ENCODE measurements around a stretch of chr16.

- PRO-cap, result no peak
Observed at GRCh38 chr16:85168568-85169135, 56.4 kb upstream of the CIBAR2 start.

DNA sequence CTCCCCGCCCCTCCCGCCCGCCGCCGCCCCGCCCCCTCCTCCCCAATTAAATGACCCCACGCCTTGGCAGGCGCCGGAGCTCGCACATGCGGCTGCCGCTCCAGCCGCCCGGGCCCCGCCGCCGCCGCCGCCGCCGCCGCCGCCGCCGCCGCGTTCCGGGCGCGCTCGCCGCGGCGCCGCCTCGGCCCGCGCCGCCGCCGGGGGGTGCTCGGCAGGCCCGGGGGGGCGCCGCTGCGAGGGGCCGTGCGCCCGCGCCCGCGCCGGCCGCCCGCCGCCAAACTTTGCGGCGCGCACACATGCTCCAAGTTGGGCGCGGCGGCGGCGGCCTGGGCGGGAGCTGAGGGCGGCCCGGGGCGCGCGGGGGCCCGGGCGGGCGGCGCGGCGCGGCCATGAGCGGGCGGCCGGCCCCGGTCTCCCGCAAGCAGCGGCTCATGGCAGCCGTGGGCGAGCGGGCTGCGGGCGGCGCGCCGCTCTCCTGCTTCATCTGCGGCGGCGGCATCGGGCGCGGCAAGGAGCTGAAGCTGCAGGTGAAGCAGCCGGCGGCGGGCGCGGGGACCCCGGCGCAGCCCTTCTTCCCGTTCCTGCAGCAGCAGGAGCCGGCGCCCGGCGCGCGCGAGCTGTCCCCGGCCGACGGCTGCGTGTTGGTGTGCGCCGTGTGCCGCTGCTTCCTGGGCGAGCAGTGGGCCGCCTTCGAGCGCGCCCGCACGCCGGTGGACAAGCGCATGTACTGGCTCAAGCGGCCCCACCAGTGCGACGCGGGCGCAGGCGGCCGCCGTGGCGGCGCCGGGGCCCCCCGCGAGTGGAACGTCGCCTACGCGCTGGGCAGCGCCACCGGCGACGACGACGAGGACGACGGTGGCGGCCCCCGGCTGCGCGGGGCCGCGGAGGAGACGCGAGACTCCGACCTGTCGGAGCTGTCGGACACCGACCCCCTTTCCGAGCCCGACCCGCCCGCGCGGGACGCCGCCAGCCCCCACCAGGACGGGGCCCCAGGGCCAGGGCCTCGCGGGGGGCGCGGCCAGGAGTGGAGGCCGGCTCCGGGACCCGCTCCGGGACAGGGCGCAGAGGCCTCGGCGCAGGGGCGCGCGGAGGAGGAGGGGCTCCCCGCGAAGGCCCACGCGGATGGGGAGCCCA, 57.2 kb upstream of the CIBAR2 start:
- PRO-cap, result no peak

GRCh38 chr16:85286501-85286889, 174.2 kb upstream of the CIBAR2 start:
- PRO-cap, result no peak

DNA sequence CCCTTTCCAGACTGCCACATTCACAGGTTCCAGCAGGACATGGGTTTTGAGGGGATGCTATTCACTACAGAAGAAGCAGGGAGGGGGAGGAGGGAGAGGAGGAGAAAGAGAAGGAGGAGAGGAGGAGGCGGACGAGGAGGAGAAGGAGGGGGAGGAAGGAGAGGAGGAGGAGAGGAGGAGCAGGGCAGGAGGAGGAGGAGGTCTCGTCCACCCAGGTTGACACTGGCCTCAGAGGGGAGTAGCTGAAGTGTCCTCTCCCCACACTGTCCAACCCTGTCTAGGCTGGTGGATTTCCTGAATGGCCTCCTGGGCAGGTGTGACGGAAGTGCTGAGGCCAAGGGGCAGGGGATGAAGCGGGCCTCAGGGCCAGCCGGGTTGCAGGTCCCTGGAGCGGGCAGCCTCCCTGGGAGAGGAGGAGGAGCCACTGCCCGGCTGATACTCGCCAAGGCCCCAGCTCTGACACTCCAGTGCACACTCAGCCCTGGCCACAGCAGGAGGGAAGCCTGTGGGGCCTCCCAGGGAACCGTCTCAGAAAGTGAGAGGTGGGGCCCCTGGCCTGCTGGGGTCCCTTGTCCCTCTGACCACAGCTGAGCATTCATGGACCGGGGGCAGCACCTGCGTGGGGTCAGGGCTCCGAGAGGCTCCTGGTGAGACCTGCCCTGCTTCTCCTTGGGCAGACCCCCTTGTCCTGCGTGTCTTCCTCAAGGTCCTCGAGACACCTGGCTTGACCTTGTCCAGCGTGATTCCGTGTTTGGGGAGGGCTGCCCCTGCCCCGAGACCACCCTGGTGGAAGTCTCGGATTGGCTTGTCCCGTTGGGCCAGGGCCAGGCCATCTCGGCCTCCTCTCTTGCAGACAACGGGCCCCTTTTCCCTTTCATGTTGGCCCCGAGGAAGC, 200.6 kb upstream of the CIBAR2 start:
- PRO-cap, result no peak

- PRO-cap, result no peak
Observed at GRCh38 chr16:85313632-85314137, 201.4 kb upstream of the CIBAR2 start.

DNA sequence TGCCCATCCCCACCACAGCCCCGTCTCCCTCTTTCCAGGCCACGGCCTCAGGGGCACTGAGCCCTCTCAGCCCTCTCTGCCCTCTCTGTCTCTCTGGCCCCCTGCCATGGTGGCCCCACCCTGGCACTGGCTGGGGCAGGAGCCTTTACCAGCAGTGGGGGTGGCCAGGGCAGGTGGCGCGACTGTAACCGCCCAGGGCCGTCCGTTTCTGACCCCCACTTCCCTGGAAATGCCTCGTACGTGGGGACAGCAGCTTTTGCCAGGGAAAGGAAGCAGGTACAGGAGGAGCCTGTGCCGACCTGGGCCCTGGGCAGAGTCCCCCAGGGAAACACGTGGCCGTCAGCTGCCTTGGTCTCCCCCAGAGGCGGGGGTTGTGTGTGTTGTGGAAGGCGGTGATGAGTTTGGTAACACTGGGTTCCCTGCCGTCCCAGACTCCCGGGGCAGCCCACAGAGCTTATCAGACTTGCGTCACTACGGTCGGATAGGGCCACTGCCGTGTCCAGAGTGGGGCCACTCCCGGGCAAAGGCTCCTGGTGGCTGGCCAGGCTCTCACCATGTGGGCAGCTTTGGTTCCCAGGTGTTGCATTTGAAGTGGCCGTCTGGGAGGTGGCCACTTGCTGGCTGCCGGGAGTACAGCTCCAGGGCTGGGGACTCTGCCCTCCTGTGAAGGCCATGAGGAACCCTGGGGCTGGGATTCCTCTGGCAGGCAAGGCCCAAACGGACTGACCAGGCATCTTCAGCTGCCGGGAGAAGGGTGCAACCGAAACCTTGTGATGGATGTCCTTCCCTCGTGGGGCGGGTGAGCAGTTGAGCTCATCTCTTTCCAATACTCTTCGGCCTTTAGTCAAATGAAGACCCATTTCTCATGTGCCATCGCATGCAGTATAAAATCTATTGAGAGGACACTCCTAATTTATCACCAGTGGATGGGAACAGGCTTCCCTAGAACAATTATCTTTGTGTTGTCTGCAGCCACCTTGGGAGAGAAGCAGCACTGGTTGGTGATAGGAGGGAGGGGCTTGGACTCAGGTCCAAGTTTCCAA, 249.5 kb upstream of the CIBAR2 start:
- PRO-cap, result no peak

DNA sequence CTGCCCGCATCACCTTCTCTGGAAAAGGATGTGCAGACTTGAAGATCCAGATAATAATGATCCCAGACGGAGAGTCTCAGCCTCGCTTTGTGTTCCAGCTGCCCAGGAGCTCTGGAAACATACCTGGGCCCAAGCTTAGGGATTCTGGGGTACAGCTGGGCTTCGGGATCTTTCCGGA, 165.1 kb upstream of the GSE1 start:
- PRO-cap, result no peak

DNA sequence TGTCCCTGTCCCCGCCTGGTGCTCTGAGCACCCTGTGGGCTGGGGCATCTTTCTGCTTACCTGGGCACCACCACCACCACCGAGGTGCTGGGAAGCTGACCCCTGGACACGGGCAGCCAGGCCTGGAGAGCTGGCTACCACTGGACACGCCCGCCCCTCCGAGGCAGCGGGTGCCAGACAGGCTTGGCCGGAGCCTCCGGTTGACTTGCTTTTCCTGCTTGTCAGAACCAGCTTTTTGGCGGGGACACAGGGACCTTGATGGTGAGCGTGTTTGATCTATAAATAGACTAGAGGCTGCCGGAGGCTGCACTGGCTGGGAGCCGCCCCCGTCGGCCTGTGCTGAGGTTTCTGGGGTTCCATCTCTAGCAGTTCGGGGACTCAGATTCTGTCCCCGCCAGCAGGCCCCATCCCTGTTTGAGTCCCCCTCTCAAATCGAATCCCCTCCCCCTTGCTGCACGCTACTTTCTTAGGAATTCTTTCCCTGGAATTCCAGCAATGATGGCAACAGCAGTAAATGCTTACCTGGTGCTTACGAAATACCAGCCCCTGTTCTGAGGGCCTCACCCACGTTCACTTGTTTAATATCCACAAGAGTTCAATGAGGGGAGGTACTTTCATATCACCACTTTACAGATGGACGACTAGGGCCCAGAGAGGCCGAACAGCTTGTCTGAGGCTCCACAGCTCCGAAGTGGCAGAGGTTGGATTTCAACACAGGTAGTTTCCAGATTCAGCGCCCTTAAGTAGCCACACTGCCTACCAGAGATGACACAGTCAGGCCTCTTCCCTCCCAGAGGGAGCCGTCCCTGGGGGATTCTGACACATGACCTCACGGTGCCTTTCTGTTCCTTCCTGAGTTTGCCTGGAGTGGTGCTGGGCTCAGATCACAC, 120.9 kb upstream of the GSE1 start:
- PRO-cap, result no peak

- PRO-cap, result no peak
Observed at GRCh38 chr16:85531293-85532085, 81.6 kb upstream of the GSE1 start.

DNA sequence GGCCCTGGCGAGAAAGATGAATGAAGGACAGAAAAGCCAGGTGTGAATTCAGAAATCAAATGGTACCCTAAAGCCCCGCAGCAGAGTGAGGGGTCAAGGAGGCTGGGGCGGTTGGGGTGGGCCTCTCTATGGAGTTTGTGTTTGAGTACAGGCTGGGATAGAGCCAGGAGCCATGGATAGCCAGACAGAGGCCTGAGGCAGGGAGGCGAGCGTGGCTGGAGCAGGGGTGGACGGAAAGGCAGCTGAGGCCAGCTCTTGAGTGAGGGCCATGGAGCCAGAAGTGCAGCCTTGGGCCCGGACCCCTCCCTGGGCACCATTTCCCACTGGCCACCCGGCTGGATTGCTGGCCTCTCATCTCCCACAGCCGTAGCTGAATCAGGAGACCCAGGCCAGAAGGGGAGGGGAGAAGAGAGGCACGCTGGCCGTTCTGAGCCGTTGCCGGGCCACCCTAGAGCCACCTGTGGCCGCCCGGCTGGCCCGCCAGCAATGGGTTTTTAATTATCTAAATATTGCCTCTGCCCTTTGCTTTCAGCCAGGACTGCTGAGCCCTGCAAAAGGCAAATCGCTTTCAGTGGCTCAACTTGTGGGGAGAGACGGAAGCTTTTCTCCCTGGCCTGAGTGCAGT, 75.3 kb upstream of the GSE1 start:
- PRO-cap, result no peak

DNA sequence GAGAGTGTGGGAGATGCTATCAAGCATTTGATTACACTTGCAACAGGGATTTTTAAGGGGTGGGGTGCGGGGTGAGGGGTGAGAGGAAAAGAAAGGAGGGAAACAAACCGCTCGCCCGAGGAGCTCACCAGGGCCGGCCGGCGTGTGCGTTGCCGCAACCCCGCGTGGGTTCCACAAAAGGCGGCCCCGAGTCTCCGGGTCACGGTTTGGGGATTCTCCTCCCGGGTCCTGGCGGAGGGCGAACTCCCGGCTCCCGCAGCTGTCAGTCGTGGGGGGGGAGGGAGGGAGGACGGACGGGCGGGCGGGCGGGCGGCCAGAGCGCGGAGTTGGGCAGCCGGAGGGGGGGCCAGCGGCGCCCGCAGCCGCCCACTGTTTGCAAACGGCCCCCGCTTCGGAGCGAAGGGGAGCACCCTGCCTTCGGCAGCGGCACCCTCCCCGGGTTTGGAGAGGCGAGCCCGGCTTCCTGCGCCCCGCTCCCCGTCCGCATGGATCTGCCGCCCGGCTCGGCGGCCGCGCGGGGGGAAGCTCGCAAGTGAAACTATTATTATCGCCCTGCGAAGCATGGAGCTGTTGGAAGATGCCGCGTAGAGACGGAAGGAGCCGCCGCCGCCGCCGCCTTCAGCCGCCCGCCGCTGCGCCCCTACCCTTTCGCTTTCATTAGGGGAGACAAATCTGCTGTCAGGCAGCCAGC, 58.5 kb upstream of the GSE1 start:
- PRO-cap, result no peak

- PRO-cap, result no peak
Observed at GRCh38 chr16:85570325-85571448, 42.4 kb upstream of the GSE1 start.

DNA sequence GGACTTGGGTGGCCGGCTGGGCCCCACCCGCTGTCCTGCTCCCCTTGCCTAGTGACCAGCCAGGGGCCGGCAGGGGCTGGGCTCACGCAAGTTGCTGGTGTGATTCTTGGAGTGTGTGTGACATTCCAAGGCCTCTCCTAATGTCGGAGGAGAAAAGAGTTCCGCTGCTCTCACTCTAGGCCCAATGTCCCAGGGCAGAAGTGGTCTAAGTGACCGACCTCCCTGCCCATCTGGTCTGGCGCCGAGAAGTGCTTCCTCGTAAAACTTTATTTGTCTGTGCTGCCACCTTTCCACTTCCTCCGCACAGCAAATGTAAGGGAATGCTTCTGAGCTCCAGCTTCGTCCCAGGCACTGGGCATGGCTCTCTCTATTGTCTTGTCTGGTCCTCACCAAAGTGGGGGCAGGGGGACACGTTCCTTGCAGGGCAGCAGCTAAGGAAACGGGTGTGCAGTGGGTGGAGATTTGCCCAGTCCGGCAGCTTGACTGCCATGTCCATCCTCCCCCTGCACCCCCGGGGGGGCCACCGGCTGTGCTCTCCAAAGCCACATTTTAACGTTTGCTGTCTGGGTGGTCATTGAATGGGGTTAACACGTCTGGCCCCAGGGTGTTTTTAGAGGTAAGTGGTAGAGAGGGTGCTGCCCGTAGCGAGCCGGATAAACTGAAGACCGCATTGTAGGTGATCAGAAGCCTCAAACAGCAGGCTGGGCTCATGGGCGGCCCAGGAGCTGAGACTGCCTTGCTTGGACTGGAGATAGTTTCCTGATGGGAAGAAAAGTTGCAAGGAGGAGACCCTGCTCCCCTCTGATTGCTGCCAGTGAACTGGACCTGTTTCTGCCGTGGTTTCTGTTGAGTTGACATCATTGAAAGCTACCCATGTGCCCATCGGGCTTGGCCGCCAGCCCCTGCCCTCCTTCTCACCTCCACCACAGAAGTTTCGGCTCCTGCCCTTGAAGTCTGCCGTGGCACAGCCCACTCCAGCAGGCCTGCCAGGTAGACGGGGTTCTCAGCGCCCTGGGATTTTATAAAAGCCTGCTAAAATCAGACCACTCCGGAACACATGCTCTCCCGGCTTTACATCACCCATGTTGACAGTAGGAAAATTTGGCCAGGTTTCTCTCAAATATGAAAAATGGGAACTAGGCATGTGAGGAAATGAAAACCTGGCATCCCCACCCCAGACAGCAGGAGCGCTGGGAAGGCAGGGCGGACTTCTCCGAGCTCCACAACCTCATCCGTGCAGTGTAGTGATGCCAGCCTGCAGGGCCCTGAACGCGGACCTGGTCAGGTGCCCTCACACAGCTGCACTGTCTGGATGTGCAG, 7.5 kb upstream of the GSE1 start:
- PRO-cap, result no peak

DNA sequence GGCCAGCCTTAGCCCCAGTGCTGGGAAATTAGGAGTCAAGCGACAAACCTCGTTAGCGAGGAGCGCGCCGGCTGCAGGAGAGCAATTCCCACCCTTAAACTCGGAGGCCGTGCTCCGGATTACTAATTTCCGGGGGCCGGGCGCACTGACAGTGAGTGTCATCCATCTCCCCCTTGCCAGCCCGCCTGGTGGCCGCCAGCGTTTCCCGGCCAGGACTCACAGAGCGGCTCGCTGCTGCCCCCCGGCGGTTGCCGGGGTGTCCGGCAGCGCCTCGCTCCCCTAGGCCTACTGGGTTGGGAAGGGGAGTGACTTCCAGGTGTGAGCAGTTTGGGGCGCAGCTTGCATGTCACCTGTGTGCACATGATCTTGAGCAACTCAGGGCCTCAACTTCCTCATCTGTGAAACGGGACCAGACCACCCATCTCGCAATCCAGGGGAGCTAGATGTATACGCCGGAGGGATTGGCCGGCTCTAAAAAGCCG, 2.6 kb upstream of the GSE1 start:
- PRO-cap, result no peak

- PRO-cap, result no peak
Observed at GRCh38 chr16:85620898-85621762, 8.0 kb downstream of the GSE1 start.

GRCh38 chr16:85639469-85639971, 26.4 kb downstream of the GSE1 start:
- PRO-cap, result no peak

GRCh38 chr16:85643930-85644637, 31.0 kb downstream of the GSE1 start:
- PRO-cap, result no peak

DNA sequence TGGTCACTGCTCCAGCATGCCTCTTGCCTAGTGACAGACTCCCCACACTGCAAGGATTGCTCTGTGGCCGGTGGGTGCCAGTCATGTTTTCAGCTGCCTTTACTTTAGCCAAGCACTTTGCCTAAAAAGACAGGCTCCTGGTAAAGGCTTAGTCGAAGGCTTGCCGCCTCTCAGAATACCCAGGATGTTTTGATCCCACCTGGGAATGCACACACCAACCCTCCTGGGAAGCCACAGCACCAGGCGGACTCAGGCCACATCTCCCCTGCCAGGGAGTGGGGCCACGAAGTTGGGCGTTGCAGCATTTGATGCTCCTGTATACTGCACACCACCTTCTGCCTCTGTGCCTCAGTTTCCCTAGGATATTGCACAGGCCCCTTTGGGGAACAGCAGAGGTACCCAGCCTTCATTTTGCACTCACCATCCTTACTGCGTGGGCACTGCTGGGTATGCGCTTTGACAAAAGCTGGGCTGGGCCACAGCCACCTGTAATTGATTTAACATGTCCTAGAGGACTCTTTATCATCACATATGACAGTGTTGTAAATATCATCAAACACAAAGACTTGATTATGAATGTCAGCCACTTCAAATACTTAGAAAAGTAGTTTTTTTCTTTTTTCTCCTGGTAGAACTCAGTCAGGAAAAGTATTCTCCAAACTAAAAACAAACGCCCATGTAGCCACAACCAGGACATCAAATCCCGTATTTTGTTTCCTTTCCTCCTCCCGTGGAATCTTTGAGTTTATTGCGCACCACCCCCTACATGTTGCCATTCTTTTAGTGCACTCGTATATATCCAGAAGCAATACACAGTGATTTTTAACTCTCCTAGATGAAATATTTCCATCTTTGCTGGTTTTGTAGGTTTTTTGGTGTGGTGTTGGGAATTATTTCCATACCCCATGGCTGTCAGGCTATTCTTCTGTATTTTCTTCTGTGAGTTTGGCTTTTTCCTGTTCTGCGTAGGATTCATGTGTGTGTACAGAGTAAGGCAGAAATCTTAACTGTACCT, 19.7 kb downstream of the GINS2 start:
- PRO-cap, result no peak

GRCh38 chr16:85681126-85681683, 7.5 kb downstream of the GINS2 start:
- PRO-cap, result no peak

DNA sequence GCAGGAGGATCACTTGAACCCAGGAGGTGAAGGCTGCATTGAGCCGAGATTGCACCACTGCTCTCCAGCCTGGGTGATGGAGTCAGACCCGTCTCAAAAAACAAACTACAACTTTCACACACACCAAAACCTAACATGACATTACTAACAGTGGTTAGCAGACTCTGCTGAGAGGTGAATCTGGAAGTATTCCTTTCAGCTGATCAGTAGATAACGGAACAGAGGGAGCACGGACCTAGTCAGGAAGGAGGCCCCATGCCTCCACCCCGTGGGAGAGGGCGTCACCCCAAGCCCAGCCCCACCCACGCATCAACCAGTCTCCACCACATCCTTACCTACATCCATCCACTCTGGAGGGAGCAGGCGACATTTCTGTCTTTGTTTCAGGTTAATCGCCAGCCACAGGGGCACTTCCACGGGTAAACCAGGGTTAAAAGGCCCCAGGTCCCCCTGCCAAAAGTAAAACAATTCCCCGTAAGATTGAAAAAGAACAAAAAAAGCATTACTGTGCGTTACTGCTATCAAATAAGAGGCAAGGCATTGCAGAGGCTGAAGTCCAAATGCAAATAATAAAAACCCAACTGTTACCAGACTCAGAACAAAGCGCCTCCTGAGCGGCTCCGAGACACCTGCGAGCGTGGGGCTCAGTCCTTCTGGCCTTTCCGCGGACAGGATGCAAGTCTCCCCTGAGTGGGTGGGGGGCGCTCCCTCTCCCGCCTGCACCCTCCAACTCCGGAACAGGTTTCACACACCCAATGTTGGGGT, 1.4 kb downstream of the GINS2 start:
- PRO-cap, result no peak

Measured in aorta (tissue), 1 donor.